Monocyte (primary cell): ENCODE results near the genes ZC3H4, INAFM1 and ODAD1.

- PRO-cap, 2 experiments, result no peak in any of the 2 experiments
These were observed 6.8 kb upstream of the NPAS1 start for GRCh38 chr19:47012787-47013366.

DNA sequence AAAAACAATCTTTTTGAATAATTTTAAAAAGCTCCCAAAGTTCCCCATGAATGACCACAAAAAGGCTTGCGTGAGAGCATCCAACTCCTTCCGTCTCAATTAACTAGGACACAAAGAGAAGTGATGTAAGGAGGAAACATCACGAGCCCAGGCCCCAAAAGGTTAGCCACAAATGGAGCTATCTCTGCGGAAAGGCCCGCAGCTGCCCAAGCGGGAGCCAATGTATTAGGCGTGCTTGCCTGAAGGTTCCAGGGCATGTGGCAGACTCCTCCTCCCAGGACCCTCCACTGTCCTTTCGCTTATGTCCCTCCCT is 17.9 kb downstream of the ZC3H4 start:
- PRO-cap, 2 experiments, result no peak in any of the 2 experiments

GRCh38 chr19:47109293-47110240 is 4.0 kb downstream of the ZC3H4 start:
- PRO-cap, 2 experiments, result peak in 2 of 2 experiments; most common plus-strand start chr19:47110048 (in 2); most common minus-strand start chr19:47109659 (in 1)

DNA sequence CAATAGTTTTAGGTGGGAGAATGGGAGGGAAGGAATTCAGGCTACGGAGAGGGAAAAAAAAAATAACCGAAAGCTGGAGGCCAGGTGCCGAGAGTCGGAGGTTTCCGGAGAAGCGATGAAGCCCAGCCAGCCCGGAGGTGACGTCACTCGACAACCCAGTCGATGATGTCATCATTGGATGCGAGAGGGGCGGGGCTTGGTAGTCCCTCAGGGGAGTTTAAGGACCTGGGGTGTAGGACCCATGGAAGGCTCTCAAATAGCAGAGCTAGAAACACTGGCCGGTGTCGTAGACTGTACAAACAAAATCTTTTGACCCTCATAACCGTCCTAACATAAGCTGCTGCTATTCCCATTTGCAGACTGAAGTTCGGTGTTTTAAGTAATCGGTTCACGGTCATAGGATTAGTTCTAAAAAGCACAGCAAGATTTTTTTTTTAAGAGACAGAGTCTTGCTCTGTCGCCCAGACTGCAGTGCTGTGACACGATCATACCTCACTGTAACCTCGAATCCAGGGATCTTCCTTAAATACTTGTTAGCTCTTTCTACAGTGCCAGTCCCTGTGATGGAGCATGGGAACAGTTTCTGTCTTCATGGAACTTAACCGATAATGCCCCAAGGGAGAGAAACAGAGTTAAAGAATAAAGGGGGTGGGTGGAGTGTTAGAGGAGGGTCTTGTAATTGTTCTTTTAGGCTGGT is at the start of gene ZC3H4:
Gene ZC3H4, minus strand, starts transcription at position 124 of the 697 bp plus-strand sequence.
- PRO-cap, 2 experiments, result peak in 2 of 2 experiments; most common plus-strand start position 68 of the sequence (in 2); most common minus-strand start position 114 of the sequence (in 1)

GRCh38 chr19:47264356-47265105 is 8.2 kb downstream of the CCDC9 start:
- PRO-cap, 2 experiments, result peak in 1 of 2 experiments; most common plus-strand start chr19:47264639 (in 1)

GRCh38 chr19:47274281-47274794 is 347 bp upstream of the INAFM1 start:
- PRO-cap, 2 experiments, result peak in 1 of 2 experiments; most common plus-strand start chr19:47274435 (in 1)

- PRO-cap, 2 experiments, result no peak in any of the 2 experiments
These were observed at the start of gene INAFM1 for GRCh38 chr19:47274795-47275115. Gene INAFM1 (plus strand): TSS chr19:47274885.

- PRO-cap, 2 experiments, result peak in 1 of 2 experiments; most common plus-strand start chr19:47376148 (in 1)
These were observed 26.8 kb downstream of the DHX34 start for GRCh38 chr19:47375739-47376568.

- PRO-cap, 2 experiments, result peak in 1 of 2 experiments; most common minus-strand start chr19:47382020 (in 1)
These were observed 32.8 kb downstream of the DHX34 start for GRCh38 chr19:47381727-47382414.

DNA sequence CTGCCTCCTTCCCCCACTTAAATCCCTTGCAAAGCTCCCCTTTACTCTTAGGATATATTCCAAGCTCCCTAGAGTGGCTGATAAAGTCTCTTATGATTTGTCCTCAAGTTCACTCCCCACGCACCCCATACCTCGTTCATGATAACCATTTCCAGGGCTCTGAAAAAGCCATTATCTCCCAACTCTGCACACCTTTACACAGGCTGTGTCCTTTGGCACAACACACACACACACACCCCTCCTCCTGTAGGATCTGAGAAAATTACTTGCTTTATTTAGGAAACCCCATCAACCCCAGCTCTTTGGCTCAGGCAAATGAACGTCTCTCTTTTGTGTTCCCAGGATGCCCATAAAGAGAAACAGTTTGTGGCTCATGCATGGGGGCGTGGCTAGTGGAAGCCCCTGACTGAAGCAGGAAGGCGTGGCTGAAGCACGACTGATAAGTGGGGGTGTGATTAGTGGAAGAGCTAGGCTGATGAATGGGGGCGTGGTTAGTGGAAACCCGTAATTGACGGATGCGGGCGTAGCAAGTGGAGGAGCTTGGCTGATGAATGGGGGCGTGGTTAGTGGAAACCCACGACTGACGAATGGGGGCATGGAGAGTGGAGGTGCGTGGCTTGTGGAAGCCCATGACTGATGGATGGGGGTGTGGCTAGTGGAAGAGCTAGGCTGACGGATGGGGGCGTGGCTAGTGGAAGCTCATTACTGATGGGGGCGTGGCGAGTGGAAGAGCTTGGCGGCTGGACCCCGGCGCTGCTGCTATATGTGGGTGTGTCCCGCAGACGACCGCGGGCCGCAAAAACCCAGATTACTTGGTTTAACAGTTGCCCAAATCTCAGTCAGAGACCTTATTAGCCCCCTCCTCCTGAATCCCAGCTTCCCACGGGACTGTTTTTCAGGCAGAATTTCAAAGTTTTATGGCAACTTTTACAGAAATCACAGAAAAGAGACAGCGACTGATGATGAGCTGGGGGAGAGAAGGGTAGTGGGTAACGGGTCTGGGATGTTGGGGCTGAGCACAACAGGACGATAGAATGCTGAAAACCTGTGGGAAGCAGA is 8.8 kb upstream of the MEIS3 start:
- PRO-cap, 2 experiments, result no peak in any of the 2 experiments

- PRO-cap, 2 experiments, result peak in 1 of 2 experiments; most common minus-strand start chr19:47485003 (in 1)
These were observed 796 bp upstream of the KPTN start for GRCh38 chr19:47484895-47485135.

GRCh38 chr19:47485136-47485790 is 1.2 kb upstream of the KPTN start:
- PRO-cap, 2 experiments, result peak in 1 of 2 experiments; most common minus-strand start chr19:47485546 (in 1)

GRCh38 chr19:47511059-47511536 is 3.8 kb downstream of the NAPA start:
- PRO-cap, 2 experiments, result no peak in any of the 2 experiments

GRCh38 chr19:47512127-47513327 is 2.3 kb downstream of the NAPA start:
- PRO-cap, 2 experiments, result peak in 2 of 2 experiments; most common minus-strand start chr19:47513026 (in 2)

DNA sequence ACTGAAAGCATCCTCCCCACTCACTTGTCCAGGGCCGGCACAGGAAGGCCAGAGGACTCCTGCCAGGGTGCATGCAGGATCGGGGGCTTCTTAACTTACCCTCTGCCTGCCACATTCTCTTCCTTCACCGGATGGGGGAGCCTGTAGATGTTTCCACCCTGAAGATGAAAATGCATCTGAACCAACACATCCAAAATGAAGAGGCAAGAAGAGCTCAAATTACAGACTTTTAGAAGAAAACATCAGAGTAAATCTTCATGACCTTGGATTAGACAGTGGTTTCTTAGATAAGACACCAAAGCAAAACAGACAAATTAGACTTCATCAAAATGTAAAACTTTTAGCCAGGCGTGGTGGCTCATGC is 25.9 kb upstream of the NAPA start:
- PRO-cap, 2 experiments, result no peak in any of the 2 experiments

DNA sequence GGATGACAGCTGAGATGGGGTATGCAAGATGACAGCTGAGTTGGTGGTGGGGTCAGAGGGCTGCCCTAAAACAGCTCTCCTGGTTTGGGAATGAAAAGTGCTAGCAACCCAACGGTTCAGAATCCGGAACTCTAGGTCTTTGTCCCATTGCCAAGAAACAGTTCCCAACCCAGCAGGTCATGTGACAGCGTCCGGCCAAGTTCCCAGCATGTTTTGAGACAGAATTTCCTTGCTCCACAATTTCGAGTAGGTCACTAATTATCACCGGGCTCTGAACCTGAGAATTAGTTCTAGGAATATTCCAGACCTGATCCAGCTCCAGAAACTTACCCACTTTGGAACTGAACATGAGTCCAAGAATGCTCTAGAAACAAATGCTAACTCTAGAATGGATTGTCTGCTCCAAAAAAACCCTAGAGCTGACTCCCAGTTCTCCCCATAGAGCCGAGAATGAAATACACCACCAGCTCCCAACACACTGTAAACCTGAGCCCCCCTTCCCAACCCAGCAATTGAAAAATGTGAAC is 3.5 kb downstream of the SELENOW start:
- PRO-cap, 2 experiments, result no peak in any of the 2 experiments

DNA sequence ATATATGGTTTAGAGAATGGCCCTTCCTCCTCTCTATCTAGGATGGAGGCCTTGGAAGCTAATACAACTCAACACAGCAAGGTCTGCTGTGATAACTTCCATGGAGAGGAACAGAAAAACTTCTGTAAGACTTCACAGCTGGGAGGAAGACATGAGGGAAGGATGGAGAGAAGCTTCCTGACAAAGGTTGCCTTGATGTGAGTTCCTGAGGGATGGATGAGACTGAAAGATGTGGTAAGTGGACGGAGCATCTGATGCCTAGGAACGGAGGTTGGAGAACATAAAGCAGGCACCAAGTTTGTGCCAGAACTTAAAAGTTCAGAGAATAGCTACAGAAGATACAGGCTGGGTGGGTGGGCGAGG is 12.0 kb downstream of the CABP5 start:
- PRO-cap, 2 experiments, result no peak in any of the 2 experiments

- PRO-cap, 2 experiments, result no peak in any of the 2 experiments
These were observed 25.0 kb downstream of the ZSWIM9 start for GRCh38 chr19:48195022-48196361.

DNA sequence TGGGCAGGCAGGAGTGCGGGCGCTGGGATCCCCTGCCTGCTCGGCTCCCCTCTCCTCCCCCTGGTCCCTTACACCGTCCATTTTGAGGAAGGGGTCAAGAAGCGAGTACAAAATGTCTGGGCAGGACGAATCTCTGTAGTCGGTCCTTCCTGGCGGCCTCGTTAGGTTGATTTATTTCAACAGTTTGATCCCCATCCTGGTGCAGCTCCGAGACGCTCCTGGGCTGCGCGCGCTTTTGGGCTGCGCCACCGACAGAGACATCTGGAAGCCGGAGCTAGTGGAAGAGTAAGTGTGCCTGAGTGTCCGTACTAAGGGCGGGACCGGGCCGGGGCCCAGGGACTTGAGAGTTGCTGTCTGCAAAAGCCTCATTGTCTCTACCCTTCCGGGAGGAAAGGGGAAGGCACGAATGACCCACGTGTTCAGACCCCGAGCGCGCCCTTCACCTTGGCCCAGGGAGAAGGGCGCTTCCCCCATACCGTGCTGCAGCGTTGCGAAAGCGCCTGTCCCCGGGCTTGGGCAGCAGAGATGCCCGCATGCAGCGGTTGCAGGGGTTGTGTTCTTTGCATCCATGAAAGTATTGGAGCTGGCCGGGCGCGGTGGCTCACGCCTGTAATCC is 1.8 kb downstream of the ZNF114 start:
- PRO-cap, 2 experiments, result no peak in any of the 2 experiments

DNA sequence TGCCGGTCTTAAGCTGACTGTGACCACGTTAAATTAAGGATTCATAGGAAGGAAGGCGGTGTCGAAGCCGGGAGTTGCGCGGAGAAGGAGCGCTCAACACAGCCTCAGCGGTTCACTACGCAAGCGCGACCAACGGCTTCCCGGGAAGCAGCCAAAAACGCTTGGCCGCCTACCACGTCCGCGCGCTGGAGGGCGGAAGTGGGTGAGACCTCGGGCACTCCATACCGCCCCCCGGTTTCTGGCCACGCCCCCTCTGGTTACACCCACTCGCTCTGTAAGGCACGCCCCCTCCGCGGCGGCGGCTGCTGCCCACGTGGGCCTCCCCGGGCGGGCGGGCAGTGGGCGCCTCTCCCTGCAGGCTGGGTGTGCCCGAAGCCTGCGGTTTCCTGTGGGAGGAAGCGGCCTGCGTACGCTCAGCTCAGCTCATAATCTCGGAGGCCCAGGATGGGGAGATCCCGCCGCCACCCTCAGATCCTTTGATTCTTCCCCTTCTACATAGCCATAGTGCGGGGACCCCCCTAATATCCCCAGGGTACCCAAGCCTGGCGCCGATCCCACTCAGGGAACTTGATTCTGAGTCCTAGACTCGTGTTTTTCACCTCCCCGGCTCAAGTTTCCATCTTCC is at the start of gene ODAD1:
Gene ODAD1, minus strand, starts transcription at position 196 of the 625 bp plus-strand sequence.
- PRO-cap, 2 experiments, result peak in 2 of 2 experiments; most common plus-strand start position 426 of the sequence (in 2); most common minus-strand start position 142 of the sequence (in 2)